HCT116 (cell line): ENCODE results near the gene PAX6.

DNA sequence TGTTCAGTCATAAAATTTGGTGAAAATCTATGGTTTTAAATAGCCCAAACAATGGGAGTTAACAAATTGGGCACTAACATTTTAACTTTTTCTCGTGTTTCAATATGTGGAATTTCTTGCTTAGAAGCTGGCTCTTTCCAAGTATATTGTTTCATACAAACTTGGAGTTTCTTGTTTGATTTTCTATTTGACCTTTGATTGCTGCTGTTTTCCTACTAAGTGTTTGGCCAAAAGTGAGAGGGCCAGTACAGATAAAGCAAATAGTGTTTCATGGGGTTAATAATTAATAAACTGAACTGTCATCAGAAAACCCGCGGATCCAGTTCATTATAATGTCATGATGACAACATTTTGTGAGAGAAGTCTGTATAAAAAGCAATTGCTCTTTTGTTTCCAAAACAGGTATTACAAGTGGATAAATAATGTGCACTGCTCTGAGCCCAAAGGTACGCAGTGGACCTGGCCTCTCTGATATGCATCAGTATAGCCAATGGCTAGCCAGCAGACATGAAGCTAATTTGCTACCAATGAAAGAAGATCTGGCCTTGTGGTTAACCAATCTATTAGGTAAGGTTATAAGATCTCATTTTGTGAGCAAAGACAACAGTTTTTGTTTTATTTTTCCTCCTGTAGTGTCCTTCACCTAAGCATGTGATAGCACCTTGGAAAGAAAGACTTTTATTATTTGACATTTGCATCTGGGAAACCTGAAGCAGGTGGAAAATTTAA, 8.2 kb downstream of the GAS2 start:
- RRBS: no CpG with 5 or more reads among the region's 4 CpGs

GRCh38 chr11:26597125-26597428, 25.0 kb upstream of the MUC15 start:
- RRBS: 98% methylated on average over 4 of the region's 11 CpGs

- RRBS: no CpG with 5 or more reads among the region's 1 CpG
Observed at GRCh38 chr11:26992406-26992853, 1.5 kb upstream of the FIBIN start.

- RRBS: no CpG with 5 or more reads among the region's 6 CpGs
Observed at GRCh38 chr11:27055109-27055707, 14.6 kb downstream of the BBOX1 start.

GRCh38 chr11:27219412-27220337, 143.3 kb downstream of the CCDC34 start:
- RRBS: no CpG with 5 or more reads among the region's 36 CpGs

GRCh38 chr11:27395453-27396683, 32.9 kb upstream of the CCDC34 start:
- RRBS: no CpG with 5 or more reads among the region's 11 CpGs

GRCh38 chr11:27460159-27460954, 12.2 kb downstream of the LGR4 start:
- RRBS: no CpG with 5 or more reads among the region's 5 CpGs

DNA sequence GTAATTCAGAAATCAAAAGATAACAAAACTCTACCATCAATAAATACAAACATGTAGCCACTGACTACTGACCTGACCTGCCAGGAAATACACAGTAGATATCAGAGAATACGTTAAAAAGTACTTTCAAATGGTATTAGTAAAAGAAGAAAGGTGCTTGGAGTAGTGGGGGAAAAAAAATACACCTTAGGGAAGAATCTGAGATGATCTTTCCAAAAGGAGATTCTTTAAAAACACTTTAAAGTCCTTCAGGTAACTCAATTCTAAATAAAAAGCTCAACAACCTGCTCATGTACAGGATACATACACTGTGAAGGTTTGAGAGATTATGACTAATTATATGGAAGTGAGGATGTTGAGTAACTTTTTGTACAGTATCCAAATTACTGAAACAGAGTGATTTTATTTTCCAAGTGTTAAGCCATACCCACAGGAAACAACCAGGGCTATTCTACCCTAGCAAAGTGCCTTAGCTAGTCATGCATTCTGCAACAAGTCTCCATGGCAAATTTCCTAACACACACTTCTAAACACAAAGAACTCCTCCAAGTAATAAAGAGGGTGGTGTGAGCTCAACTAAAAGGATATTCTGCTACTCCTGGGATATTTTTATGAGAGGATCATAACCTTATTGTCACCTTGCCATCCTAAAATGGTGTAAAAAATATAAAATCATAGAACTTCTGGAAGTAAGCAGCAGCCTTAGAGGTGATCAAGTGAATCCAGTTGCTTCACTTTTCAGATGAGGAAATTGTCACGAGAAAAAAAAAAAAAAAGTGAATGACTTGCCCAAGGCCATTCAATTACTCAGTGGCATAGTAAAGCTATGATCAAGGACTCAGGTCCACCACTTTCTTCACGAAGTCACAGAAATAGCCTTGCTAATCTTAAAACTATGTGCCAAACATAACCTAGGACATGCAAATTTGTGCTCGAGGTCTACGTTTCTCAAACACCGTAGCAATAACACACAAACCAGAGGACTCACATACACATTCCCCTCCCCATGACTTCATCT, 4.3 kb downstream of the LGR4 start:
- RRBS: no CpG with 5 or more reads among the region's 6 CpGs

DNA sequence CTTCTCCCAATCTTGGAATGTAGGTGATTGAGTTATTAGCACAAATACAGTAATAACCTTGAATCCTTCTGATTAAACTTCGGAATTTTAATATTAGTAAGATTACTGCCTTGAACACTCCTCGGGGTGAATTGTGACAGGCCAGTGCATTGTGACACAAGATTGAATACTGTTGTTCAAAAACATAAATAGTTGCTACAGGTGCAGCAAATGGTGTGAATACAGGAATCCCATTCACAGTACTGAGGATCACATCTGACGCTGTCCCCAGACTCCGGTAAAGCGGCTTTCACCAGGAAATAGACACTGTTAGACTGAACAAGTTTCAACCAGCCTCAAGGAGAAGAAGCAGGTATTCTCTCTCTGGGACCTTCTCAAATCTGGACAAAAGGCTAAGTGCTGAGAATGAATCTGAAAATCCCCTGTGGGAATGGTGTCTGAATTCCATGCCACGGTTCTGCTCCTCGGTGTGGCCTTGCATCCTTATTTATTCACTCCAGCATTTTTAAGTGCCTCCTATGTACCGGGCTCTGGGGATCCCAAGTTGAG, 3.6 kb downstream of the LGR4 start:
- RRBS: no CpG with 5 or more reads among the region's 8 CpGs

- RRBS: no CpG with 5 or more reads among the region's 1 CpG
Observed at GRCh38 chr11:27470157-27470384, 2.5 kb downstream of the LGR4 start.

DNA sequence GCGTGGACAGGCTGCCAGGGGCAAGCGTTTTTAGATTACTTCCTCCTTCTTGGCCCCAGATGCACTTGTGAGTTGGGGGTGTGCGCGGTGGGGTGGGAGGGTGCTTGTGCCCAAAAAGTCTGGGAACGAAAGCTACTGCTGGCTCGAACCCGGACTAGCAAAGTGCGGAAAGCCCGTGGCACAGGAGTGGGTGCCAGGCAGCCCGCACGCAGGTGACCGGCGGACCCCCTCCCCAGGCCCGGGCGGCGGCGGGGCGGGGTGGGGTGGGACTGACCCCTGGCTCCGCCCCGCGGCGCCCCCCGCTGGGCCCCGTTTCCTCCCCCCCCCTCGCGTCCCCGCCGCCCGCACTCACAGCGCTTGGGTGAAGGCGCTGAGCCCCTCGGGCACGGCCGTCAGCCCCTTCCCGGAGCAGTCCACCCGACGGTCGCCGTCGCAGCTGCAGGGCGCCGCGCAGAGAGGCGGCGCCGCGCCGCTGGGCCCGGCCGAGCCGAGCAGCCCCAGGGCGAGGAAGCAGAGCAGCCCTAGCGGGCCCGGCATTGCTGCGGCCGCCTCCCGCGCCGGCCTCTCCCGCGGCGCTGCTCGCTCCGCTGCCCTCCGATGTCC, 723 bp downstream of the LGR4 start:
- RRBS: 7% methylated on average over 32 of the region's 65 CpGs

- RRBS: no CpG with 5 or more reads among the region's 5 CpGs
Observed at GRCh38 chr11:27687972-27688600, 12.2 kb downstream of the BDNF start.

DNA sequence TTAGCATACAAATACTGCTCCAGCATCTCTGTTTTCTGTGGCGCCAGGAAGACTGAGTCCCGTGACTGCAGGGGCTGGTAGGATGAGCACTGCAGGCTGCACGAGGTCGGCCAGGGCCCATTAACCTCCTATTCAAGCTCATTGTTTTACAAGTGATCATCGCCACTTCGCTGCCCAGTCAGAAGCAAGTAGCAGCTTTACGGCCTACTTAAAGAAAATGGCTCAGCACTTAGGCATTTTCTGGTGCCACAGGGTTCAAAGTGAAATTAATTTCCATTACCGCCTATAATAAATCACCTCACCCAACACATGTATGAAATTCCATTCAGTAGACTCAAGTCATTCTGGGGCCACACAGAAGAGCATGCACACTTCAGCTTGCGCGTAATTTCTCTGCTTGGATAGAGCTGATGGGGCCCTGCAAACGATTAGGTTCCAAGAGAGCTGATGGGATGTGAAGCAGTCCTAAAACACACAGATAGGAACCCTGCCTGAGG, 173.8 kb downstream of the KIF18A start:
- RRBS: no CpG with 5 or more reads among the region's 11 CpGs

DNA sequence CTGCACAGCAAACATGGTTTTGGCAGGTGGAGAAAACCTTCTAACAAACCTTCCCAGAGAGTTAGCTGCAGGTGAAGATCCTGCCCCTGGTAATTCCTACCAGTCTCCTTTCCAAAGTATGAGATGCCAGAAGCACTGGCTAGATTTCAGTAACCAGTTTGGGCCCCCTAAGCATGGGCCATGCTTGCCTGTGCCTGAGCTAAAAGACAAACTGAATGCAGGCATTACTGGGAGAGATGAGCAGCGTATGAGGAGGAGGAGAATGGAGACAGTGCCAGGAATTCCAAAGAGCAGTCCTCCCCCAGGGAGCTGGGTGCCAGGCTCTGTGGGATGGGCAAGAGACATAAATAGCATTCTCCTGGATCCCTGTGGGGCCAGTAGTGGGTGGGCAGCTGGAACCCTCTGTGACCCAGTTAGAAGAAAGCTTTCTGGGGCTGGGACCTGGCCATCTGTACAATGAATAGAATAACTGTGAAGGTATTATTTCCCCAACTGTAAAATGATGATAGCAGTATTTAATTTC, 235.6 kb downstream of the KCNA4 start:
- RRBS: no CpG with 5 or more reads among the region's 1 CpG

- RRBS: no CpG with 5 or more reads among the region's 2 CpGs
Observed at GRCh38 chr11:30325954-30326754, 3.2 kb downstream of the ARL14EP start.

DNA sequence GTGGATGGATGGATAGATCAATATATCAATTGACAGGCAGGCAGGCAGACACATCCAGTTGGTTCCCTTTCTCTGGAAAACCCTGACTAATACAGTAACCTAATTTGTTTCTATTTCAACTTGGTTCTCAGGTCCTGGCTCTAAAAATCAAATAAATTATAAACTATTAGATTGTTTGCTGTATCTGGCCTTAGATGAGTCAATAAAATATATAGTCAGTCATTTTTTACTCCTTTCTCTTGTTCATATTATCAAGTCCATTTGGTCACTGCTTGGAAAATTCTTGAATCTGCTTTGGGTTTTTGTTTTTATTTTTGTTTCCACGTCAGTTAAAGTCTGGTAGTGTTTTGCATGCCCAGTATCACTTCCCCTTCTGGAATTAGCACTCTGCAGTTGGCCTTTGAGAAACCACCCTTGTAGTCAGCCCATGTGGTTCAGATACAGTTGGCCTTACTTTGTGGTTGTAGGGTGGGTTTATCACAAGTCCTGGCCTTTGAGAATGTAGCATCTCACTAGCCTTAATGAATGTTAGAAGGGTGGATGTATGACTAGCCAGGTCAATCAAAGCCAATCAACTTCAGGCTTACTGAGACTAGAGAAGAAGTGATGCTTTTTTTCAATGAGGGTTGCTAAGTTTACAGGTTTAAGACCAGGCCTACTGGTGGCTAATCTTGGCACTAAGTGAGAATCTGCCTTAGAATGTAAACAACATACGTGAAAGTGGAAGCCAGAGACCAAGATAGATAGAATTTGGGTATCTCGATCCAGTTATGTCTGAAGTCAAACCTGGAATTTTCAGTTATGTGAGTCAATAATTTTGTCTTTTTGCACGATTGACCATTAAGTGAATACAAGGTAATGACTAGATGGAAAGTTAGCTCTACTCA, 19.8 kb downstream of the ARL14EP start:
- RRBS: no CpG with 5 or more reads among the region's 4 CpGs

- RRBS: no CpG with 5 or more reads among the region's 26 CpGs
Observed at GRCh38 chr11:31321305-31321768, 48.2 kb downstream of the DCDC1 start.

- RRBS: no CpG with 5 or more reads among the region's 4 CpGs
Observed at GRCh38 chr11:31489764-31490084, 19.7 kb downstream of the IMMP1L start.

- RRBS: no CpG with 5 or more reads among the region's 3 CpGs
Observed at GRCh38 chr11:31493943-31494337, 15.5 kb downstream of the IMMP1L start.

DNA sequence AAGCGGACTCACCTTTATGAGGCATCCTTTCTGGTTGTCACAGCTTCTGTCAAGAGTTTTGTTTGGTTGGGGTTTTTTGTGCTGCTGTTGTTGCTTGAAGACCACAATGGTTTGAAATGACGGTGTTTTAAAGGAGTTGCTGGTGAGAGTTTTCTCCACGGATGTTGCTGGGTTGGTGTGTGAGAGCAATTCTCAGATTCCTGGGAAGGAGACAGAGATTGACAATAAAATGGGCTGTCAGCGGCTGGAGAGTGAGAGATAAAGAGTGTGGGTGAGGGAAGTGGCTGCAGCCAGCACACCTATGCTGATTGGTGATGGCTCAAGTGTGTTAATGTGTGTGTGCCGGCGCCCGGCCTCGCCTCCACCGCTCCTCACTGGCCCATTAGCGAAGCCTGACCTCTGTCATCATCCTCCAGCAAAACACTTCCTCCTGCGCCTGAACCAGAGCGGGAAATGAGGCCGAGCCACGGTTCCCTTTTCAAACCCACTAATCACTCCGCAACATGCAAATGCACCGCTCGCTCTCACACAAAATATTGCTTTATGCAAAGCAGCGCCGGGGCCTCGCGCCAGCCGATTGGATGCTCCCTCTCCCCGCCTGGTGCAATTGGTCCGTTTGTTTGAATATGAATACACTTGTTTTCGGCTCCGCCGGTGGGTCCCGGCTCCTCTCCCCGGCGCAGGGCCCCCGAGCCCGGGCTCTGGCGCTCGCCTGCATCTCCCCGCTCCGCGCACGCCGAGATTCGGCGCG, at the start of gene PAX6:
TSS of gene PAX6 (minus strand) at position 507 of the 751 bp plus-strand sequence.
- RRBS: 98% methylated on average over 7 of the region's 42 CpGs